GM23248 (cell line): ENCODE results near the genes CDH4, SS18L1 and GATA5.

GRCh38 chr20:61208740-61209067 is 43.4 kb upstream of the CDH4 start:
- RAMPAGE, long total RNA: no peak

GRCh38 chr20:61251923-61252623 is at the start of gene CDH4:
CDH4 (plus strand) TSS chr20:61252261.
- RAMPAGE, long total RNA: no peak

GRCh38 chr20:61254766-61255426 is 2.8 kb downstream of the CDH4 start:
- RAMPAGE, long total RNA: no peak

- RAMPAGE, long total RNA: no peak
Measured at GRCh38 chr20:61648576-61648904, 396.5 kb downstream of the CDH4 start.

GRCh38 chr20:62025918-62026581 is 39.6 kb downstream of the TAF4 start:
- RAMPAGE, long total RNA: no peak

DNA sequence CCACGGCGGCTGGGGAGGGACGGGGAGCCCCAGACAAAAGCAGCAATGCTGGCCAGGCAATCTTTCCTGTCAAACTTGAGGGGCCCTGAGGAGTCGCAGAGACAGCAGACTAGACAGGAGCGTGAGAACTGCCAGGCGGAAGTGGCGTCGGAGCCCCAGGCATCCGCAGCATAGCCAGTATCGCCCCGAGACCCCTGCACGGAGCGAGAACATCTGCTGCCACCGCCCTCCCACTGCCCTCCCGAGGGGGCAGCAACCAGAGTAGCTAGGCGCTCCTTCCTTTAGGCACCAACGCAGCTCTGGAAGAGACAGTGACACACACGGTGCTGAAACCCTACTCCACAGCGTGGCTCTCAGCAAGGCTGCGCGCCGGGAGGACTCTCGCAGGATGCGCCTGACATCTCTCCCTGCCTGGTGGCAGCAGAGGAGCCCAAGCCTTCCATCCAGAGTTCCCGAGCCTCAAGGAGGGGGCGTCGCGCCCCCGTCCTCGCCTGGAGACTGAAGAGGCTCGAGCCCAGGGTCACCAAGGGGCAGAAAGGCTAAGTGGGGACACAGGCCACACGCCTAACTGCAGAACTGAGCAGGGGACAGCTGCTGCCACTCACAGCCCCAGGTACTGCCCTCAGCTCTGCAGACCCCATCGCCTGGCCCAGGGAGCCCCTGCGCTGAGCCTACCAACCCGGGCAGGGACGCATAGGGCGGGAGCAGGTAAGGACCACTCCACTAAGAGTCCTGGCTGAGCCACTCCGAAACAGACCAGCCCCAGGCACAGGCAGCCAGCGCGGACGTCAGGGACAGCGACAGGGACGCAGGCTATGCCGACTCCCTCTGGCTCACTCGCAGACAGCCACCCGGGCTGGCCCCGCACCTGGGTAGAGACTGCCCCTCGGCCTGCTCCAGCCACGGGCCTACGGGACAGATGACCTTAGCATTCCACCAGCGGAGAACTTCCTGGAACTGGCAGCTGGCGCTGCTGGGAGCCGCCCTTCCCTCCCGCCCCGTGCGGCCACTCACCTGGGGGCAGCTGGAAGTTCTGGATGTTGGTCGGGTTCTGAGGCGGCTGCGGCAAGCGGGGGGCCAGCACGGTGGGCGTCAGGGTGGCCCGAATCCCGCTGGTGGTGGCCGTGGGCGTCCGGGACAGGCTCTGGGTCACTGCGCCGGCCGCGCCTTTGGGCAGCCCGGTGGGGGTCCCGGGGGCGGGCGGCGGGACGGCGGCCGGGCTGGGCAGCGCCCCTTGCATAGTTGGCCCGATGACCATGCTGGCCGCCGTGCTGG is 1.8 kb downstream of the TAF4 start:
- RAMPAGE, long total RNA: no peak

DNA sequence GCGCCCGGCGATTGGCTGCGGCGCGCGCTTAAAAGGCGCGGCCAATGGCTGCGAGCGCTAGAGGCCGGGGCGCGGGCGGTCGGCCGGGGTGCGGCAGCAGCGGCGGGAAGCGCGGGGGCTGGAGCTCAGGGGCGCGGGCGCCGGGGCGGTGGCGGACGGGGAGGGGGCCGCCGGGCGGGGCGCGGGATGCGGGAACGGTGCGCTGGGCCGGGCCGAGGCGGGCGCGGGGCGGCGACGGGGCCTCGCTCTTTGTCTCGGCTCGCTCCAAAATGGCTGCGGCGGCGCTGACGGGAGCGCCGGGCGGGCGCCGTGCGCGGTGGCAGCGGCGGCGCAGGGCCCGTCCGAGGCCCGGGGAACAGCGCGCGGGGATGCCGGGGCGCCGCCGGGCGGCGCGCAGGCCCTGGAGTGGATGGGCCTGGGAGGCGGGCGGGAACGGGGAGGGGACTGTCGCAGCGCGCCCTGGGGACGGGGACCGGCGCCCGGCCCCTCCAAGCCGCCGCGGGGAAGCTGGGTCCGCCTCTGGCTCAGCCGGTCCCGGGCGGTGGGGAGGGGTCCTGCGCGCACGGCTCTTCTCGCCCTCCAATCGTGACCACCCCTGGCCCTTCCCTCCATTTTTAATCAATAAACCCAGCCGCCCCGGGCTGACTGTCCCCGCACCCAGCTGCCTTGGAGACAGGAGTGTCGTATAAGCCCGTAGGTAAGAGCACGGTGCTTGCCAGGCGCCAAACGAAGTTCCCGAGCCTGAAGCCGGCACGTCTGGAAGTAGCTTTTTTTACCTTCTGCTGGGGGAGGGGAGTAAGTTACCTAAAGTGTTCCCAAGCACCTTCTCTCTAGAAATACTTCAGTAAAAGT is 540 bp upstream of the TAF4 start:
- RAMPAGE, long total RNA: no peak

DNA sequence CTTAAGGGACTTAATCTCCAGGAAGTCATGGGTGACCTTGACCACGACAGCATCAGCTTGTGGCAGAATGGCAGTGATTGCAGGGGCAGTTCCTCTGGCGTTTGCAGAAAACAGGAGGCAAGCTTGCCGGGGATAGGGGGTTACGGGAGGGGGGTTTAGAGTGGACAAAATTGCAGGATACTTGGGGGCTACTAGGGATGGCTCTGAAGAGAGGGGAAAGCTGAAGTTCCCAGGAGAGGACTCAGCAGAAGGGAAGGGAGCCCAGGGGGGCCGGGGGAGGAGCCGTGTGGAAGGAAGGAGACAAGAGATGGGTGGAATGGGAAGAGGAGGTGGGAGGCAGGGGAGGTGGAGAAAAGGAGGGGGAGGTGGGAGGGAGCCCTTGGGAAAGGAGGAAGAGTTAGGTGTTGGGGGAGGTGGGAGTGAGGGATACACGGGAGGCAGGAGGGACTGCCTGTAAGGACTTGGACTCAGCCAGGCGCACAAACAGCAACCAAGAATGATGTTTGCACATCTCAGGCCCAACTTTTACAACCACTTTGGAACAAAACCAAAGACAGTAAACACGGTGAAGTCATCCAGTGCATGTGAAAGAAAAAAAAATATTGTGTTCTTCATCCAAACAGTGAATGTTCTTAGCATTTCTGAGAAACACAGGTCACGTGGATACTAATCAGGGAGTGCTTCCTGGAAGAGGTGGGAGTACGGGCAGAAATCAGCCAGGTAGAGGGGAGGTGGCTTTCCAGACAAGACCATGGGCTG is 17.5 kb upstream of the LSM14B start:
- RAMPAGE, long total RNA: no peak

DNA sequence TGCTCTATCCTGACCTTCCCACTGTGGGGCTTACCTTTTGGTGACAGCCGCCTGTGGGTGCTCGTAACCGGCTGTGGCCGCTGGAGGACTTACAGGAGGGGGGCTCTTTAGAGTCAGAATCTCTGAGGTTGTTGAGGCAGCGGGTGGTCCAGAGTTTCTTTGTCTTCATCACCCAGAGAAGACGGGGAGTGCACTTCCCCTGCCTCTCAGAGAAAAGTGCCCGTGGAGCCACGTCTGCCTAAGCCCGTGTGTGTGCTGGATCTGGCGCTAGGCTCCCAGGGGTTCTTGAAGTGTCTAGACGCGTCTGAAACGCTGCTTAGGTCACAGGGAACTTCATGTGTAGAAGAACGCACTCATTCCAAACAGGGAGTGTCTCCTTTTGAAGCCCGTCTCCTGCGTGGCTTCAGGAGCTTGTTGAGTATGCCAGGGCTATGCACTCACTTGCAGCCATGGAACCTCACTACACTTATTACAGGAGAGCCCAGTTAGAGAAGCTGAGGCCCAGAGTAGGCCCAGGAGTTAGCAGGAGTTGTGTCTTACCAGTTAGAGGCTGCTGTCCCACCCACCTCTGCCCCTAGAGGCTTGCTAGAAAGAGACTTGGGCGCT is 1.2 kb downstream of the LSM14B start:
- RAMPAGE, long total RNA: no peak

- RAMPAGE, long total RNA: no peak
Measured at GRCh38 chr20:62135197-62135541, 8.0 kb downstream of the PSMA7 start.

DNA sequence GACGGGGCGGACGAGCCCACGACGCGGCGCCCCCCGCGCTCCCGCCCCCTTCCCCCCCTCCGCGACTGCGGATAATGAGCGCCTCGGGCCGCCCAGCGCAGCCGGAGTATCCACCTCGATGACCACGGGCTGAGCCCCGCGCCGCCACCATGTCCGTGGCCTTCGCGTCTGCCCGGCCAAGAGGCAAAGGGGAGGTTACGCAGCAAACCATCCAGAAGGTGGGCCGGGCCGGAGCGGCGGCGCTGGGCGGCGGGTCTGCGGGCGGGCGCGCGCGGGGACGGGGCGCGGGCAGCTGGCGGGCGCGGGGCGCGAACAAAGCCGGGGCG is at the start of gene SS18L1:
Gene SS18L1, plus strand, starts transcription at position 98 of the 326 bp plus-strand sequence.
- RAMPAGE, long total RNA: no peak

GRCh38 chr20:62161232-62161733 is 17.7 kb downstream of the SS18L1 start:
- RAMPAGE, long total RNA: no peak

DNA sequence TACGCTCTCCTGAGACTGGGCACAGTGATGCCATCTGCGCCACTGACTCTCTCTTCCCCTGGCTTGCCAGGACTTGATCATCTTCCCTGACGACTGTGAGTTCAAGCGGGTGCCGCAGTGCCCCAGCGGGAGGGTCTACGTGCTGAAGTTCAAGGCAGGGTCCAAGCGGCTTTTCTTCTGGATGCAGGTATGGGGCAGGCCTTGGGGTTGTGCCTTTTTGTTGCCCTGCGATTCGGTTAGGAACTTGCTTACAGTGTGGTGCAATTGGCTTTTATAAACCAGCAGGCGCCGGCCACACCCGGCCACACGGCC is 1.6 kb downstream of the ADRM1 start:
- RAMPAGE, long total RNA: no peak

GRCh38 chr20:62308245-62309500 is 5.9 kb downstream of the ADRM1 start:
- RAMPAGE, long total RNA: no peak

DNA sequence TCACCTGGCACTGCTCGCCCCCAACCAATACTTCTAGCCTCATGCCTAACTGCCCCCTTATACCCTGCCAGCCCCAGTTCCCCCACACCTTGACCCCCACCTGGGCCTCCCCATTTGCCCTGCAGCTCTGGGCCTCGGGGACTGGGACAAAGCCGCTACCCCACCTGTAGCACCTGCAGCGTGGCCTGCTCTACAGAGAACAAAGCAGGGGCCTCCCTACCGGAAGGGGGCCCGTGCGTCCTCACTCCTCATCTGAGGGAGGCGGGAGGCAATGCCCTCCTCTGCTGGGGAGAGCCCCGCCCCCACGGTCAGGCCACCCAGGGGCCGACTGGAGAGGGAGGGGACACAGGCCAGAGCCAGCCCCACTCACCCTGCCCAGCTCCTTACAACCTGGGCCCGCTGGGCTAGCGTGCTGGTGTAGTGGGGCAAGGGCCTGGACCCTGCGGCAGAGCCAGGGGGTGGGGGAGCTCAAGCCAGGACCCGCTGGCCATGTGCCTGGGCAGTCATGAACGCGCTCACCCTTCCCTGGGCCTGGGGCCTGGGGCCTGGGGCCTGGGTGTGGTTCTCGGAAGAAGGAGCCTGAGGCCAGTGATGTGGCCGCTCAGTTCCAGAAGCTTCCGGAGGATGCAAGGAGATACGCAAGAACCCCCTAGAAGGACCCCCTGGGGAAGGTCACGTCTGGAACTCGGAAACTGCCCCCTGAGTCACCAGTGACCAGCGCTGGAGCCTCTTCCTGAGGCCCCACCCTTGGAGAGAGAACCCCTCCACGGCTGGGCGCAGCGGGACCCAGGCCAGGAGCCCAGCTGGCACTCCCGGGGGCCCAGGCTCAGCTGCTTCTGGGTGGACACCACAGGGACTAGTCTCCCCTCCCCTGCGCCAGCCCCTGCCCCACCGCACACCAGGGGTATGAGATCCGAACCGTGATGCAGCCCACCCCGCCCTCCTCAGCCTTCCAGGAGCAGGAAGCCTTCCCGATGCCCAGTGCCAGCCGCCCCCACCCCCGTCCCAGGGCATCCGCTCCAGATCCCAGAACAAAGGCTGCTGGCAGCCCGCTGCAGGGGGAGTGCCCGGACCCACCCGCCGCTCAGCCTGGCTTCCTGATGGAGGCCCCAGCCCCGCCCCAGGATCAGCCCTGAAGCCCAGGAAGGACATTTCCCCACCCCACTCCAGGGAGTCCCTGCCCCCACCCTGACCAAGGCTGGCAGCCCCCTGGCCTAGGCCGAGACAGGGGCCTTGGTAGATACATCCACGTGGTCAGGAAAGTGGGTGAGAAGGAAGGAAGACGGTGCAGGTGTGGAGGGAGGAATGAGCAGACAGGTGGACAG is 7.7 kb downstream of the LAMA5 start:
- RAMPAGE, long total RNA: no peak

DNA sequence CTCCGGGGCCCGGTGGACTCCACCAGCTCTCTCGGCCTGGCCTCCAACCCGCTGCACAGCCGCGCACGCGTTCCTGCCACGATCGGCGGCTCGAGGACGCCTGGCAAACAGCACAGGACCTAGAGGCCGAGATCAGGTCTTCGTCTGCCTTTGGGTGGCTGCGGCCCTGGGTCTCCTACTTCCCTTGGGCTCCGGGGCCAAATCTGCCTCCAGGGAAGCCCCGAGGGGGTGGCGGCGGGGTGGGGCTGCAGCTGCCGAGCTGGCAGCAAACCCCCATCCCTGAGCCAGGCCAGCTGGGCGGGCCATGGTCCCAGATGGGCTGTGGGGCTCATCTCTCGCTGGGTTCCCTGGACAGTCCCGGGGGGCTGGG is 917 bp upstream of the LAMA5 start:
- RAMPAGE, long total RNA: no peak

GRCh38 chr20:62384320-62384717 is 2.6 kb upstream of the RPS21 start:
- RAMPAGE, long total RNA: no peak

DNA sequence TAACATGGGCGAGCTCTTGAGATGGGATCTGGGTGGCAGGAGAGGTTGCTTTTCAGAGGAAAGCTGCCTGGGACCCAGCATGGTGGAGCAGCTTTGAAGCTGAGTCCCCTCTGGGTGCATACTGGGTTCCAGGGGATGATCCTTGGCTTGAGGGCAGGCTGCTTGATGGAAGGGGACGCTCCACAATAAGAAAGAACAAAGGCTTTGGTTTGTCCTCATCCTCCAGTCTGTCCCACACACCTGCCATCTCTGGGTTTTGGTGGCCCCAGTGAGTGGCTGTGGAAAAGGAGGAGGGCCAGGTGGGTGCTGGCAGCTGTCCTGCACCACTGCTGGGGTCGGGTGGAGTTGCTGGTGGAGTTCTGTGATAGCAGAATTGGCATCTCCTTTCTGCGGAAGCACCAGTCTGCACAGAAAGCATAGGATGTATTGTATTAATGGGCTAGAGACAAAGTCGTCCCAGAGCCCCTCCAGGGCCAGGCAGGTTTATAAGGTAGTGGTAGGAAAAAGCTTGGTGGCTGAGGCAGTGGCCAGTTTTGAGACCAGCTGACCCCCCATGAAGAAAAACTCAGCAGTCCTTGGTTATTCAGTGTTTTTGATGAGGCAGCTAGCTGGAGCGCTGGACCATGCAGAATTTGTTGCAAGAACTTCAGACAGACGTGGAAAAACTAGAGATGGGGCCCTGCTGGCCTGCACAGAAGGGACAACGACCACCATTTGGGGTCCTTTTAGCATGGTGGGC is 2.4 kb downstream of the RPS21 start:
- RAMPAGE, long total RNA: no peak

- RAMPAGE, long total RNA: no peak
Measured at GRCh38 chr20:62475542-62476372, at the start of gene GATA5. GATA5 (minus strand) TSS chr20:62475995.

DNA sequence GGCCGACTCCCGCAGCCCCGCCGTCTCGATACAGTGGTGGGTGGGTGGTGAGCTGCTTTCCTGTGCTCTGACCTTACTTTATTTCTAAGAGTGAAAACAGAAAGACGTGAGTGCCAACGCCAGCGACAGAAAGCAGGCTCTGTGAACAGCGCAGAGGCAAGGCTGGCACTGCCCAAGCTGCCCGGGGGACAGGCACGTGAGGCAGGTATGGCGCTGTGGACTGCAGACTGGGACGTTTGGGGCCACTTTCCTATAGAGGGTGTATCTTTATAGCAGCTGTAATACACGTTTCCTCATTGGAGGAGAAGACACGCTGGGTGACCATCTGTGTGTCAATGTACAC is 67.5 kb upstream of the SLCO4A1 start:
- RAMPAGE, long total RNA: no peak